Ureter (tissue), 1 donor: ENCODE measurements around a stretch of chr7.

DNA sequence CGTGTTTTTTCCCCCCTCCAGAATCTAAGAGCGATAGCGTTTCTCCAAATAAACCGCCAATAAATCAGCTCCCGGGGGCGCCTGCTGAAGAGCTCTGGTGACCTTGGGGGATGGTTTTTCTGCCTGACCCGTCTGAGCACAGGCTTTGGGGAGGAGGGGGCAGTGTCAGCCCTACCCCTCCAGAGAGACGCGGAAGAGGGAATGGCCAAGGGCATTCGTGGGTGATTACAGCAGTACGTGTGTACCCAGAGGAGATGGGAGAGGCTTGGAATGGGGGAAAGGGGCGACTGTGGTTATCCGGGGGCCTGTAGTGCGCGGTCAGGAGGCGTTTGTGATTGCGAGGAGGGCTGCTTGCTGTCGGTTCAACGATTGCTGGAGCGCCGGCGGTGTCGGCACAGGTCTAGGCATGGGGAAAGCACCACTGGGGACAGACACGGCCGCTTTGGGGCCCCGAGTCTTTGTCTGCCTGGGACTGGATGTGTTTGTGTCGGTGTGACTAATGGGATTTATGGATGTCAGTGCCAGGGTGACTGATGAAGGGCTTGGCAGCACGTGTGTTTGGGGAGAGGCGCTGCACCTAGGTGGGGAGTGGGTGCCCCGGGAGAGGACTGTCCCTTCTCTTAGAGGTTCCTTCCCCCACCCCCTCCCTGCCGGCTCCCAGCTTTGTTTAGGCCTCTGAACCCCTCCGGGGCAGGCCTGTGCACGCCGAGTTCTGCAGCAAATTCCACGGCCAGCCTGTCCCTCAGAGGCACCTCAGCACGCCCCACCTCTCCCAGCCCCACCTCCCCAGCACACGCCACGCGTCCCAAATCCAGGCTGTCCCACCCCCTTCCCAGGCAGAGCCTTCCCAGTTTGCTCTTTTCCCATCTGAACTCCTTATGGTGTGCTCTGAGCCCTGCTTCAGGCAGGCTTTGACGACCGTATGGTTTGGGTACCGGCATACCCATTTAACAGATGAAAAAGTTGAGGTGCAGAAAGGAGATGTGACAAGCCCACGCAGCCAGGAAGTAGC is 6.2 kb upstream of the TNRC18 start:
- PRO-cap = unidirectional peak, minus-strand start at position 649 of the sequence; unidirectional peak, minus-strand start at position 716 of the sequence

GRCh38 chr7:5443672-5444207 is 20.1 kb upstream of the TNRC18 start:
- PRO-cap = unidirectional peak, plus-strand start at chr7:5443846

DNA sequence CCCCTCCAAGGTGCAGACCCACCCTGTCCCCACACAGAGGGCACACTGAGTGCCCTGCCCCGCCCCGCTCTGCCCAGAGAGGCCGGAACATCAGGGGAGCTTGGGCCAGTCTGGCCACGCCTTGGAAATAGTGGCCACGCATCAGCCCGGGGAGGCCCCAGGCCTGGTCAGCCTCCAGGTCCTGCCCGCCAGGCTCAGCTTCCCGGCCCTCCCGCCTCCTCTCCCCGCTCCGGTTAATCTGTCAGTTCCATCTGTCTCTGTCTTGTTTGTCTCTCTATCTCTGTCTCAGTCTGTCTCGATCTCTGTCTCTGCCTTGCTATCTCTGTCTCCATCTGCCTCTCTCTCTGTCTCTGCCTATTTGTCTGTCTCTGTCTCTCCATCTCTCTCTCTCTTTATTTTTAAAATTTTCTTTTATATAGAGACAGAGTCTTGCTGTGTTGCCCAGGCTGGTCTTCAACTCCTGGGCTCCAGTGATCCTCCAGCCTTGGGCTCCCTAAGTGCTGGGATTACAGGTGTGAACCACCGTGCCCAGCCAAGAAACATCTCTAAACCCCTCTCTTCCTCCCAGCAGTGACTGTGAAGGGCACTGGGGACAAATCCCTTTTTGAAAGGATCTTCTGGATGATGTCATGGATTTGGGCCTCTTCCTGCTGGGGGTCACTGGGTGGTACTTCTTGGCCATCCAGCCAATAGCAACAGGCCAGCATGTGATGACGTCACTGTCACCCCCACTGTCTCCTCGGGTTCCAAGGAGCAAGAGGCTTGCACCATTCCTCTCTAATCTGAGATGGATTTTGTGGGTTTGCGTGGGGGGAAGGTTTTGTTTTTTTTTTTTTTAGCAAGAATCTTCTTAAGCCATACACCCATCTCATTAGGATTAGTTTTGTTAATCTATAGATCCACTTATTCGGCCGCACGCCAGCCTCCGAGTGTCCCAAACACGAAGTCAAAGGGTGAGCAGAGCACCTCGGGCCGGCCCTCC is 29.1 kb upstream of the TNRC18 start:
- PRO-cap = no peak

DNA sequence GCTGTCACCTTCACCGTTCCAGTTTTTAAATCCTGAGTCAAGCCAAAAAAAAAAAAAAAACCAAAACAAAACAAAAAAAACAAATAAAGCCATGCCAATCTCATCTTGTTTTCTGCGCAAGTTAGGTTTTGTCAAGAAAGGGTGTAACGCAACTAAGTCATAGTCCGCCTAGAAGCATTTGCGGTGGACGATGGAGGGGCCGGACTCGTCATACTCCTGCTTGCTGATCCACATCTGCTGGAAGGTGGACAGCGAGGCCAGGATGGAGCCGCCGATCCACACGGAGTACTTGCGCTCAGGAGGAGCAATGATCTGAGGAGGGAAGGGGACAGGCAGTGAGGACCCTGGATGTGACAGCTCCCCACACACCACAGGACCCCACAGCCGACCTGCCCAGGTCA is 2.8 kb downstream of the ACTB start:
- PRO-cap = no peak

GRCh38 chr7:5578544-5579190 is 13.9 kb upstream of the FSCN1 start:
- PRO-cap = no peak

DNA sequence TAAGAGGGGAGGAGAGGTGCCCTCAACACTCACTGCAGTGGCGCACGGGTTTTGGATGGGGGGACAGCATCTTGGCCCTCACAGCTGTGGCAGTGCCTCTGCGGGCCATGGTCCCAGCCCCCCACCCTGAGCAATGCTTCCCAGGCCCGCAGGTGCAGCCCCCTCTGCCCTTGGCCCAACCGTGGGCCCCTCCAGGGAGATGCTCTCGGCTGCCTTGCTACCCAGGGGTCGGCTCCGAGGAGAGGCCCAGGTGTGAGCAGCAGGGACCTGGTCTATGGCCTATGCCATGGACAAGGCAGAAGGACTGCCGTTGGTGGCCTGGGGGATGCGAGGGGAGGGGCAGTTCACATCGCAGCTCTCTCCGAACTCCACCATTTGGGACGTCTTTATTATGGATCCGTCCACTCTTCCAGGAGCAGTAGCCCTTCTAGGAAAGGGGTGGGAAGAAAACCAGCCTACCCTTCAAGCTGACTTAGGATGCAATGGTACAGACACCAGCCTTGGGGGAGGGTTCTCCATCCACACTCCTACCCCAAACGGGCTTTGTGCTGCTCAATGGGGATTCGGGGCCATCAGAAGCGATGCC is 29.8 kb downstream of the FSCN1 start:
- PRO-cap = no peak

GRCh38 chr7:5690827-5691645 is 90.4 kb downstream of the RNF216 start:
- PRO-cap = no peak

DNA sequence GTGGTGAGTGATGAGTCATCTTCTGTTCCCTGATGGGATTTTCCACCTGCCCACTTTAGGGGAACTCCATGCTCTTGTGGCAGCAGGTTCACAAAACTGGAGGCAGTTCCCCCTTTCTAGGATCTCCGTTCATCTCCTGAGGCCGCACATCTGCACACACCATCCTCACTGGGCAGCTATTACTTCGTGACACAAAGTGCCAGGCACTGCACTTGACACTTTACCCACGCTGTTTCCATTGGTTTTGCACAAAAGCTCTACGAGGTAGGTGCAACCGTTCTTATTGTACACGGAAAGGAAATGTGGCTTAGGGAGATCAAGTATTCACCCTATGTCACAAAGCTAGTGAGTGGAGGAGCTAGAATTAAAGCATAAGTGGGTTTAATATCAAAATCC is 80.2 kb downstream of the RNF216 start:
- PRO-cap = no peak

GRCh38 chr7:5703094-5703688 is 78.3 kb downstream of the RNF216 start:
- PRO-cap = no peak

- PRO-cap = no peak
These were observed 12.9 kb upstream of the RNF216 start for GRCh38 chr7:5794344-5794783.

- PRO-cap = no peak
These were observed 9.2 kb downstream of the EIF2AK1 start for GRCh38 chr7:6049771-6050157.

GRCh38 chr7:6115137-6115767 is 10.5 kb downstream of the USP42 start:
- PRO-cap = no peak

- PRO-cap = no peak
These were observed 25.1 kb downstream of the CYTH3 start for GRCh38 chr7:6247171-6247783.

DNA sequence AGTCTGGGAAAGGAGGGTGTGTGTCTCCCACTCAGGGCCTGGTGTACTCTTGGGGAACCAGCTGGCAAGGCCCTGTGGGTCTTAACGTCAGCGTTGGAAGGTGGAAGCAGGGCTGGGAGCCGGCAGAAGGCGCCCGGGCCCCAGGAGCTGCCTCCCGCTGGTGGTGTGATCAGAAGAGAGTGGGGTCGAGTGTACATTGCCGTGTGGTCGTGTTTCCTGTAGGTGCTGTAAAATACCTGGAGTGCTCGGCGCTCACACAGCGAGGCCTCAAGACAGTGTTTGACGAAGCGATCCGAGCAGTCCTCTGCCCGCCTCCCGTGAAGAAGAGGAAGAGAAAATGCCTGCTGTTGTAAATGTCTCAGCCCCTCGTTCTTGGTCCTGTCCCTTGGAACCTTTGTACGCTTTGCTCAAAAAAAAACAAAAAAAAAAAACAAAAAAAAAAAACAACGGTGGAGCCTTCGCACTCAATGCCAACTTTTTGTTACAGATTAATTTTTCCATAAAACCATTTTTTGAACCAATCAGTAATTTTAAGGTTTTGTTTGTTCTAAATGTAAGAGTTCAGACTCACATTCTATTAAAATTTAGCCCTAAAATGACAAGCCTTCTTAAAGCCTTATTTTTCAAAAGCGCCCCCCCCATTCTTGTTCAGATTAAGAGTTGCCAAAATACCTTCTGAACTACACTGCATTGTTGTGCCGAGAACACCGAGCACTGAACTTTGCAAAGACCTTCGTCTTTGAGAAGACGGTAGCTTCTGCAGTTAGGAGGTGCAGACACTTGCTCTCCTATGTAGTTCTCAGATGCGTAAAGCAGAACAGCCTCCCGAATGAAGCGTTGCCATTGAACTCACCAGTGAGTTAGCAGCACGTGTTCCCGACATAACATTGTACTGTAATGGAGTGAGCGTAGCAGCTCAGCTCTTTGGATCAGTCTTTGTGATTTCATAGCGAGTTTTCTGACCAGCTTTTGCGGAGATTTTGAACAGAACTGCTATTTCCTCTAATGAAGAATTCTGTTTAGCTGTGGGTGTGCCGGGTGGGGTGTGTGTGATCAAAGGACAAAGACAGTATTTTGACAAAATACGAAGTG is 28.1 kb downstream of the RAC1 start:
- PRO-cap = no peak

DNA sequence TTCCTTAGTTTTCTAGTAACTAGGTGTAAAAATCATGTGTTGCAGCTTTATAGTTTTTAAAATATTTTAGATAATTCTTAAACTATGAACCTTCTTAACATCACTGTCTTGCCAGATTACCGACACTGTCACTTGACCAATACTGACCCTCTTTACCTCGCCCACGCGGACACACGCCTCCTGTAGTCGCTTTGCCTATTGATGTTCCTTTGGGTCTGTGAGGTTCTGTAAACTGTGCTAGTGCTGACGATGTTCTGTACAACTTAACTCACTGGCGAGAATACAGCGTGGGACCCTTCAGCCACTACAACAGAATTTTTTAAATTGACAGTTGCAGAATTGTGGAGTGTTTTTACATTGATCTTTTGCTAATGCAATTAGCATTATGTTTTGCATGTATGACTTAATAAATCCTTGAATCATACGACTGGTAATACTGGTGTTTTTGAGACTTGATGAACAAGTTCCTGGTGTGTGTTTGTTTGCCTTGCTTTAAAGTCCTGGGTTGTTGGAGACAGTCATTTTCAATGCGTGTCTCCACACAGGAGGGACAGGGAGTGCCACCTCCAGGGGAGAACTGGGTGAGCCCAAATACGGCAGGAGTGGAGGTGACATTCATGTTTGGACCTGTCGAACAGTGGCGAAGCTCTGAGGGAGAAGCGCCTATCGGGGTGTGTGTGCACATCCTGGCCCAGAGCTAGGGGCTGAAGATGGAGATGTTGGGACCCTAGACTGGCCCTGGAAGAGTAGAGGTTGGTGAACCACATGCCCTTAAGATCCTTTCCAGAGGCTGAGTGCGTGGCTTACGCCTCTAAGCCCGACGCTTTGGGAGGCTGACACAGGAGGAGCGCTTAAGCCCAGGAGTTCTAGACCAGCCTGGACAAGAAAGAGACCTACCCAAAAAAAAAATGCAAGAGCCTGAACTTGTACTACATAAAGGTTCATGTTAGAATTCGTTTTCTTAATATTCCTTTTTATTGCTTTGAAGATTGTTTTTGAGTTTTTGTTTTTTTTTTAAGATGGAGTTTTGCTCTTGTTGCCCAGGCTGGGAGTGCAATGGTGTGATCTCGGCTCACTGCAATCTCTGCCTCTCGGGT is 29.6 kb downstream of the RAC1 start:
- PRO-cap = no peak

DNA sequence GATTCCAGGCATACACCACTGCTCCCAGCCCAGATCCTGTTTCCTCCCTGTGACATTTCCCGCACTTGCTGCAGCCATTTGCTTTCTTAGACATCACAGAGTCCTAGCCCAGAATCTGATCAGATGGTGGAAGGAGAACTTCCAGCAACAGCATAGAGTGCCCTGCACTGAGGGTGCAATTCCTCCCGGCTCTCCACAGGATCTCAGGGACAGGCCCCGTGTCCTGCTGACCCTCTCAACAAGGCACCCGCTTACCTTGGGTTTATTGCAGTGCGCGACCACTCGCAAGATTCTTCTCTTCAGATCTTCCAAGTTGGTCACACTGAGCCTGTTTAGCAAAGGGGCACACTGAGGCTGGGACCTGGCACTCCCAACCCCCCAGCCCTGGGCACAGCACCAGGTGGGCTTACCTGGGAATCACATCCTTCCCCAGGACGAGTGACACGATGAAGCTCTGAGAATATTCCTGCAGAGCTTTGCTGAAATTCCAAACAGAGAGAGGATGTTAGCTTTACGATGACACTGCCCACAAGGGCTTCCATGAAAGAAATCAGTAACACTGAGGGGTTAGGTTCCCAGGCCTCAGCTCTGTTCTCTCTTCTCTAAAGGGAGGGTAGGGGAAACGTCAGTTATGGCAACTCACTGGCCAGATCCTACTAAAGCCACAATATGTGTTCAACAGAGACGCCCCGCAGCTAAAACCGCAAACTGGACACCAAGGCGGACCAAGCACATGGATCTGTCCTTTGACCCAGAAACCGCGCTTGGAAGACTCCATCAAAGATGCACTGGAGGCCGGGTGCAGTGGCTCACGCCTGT is 35.0 kb downstream of the DAGLB start:
- PRO-cap = no peak

GRCh38 chr7:6419167-6419843 is 28.4 kb downstream of the DAGLB start:
- PRO-cap = no peak

DNA sequence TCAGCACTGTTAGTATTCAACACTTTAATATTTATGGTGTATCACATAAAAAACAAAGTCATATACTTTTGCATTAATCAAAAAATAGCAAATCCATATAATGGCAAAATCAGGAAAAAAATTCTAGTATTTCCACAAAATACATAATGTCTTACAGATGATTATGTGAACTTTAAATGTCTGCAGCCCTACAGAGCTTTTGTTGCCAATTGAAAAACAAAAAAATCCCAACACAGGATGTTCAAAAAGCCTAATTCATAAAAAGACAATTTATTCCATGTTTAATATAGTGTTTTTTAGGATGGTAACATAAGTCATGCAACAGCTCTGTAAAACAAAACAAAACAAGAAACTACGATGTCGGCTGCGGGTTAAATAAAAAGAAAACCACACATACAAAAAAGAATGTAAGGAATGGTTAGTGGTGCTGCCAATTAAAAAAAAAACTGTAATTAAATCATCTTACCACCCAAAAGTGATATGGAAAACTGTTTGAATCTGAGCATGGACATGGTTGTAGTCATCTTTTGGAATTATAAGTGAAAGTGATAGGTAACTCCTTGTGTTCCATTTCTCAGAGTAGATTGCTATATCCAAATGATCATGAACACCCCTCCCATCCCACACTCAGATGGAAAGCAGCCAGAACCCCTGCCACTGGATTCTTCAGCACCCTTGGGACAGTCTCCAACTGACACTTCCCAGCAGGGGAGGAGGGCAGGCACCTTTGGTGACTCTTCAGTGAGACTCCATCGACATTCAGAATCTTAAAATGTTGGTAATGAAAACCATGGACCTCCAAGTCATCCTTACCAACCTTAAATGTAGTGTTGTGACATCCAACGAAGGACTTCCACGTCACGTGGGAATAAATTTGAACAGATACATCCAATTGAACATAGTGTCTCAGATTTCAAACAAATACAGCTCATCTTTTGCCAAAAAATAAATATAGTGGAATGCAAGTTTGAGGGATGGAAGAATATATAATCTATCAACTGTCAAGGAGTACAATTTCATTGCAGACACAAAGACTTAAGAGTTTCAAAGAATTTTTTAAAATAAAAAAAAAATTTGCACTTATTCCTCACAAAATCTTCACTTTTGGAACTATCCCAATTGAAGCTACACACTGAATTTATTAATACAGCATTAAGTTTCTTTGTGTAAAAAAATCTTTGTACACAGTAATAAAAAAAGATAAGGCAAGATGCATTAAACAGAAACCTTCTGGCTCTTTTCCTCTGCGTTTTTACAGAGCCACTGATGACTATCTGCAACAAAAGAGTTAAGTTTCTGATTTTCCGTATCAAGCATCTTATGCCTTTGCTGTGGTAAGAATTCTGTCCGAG is 14.5 kb upstream of the DAGLB start:
- PRO-cap = no peak

DNA sequence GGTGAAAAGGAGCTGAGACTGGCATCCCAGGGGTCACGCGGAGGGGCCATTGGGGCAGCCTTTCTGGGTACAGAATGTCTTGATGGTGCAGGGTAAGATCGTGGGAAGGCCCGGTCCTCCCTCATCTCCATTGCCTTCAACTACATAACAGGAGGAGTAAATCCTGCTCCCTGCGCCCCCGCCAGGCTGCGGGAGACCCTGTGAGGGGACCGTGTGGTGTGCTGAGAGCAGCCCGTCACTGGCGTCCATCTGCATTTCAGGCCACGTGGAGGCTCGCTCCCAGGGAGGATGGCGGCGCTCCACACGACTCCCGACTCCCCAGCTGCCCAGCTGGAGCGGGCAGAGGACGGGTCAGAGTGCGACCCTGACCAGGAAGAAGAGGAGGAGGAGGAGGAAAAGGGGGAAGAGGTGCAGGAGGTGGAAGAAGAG is 5.0 kb downstream of the ZNF316 start:
- PRO-cap = no peak

- PRO-cap = no peak
These were observed 7.2 kb downstream of the ZNF316 start for GRCh38 chr7:6644200-6644821.